Neural progenitor cell (in vitro differentiated cells): Measurements from ENCODE around the gene CLDN14.

DNA sequence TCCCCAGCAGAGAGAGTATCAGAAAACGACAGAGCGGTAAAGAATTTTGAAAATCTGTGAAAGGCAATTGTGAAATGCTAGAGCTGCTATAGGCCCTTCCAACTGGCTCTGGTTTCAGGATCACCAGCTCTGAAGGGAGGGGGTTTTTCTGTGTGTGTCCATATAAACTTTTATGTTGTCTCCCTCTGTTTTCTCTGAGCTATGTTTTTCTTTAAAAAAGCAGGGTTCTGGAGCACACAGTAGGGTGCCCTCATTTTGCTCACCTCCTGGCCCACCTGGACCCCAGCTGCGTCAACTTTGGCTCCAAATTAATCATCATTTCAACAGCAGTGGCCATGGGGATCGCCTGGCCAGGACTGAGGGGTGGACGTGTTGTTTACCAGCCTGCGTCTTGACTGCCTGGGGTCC is 12.9 kb downstream of the CLDN14 start:
- RAMPAGE, long total RNA: no peak

DNA sequence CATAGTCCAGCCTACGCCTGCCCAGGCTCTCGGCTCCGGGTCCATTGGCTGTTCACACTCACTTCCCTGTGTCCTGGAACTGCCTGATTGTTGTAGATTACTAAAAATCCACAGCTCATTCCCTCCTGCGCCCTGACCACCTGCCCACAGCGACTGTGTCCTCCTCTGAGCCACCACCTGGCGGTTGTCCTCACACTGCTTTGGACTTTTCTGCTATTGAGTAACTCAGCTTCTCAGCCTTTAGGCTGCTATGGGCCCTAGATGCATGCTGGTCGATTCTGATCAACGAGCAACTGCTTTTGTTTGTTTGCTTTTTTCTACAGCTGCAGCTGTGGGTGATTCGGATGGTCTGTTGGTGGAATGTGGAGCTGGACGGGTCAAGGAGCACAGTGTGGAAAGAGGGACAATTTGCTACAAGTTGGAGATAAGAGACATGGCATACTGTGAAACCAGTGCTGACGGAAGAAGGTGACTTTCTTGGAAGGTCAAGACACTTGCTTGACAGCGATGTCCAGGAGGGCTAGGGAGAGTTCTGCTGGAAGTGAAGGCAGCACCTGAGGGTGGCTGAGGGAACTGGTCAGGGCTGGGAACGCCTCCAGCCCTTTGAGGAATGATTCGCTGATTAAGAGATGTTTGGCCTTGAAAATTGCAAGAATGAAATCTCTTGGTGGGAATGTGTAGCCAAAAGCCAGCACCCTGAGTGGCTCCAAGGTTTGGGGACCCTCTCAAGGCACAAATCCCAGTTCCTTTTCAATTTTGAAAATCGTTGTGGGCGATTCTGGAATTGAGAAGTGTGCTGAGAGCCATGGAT is at the start of gene CLDN14:
Gene CLDN14, minus strand, starts transcription at position 215 of the 811 bp plus-strand sequence.
- RAMPAGE, long total RNA: no peak

GRCh38 chr21:36542598-36543182 is 62.8 kb upstream of the CLDN14 start:
- RAMPAGE, long total RNA: no peak

DNA sequence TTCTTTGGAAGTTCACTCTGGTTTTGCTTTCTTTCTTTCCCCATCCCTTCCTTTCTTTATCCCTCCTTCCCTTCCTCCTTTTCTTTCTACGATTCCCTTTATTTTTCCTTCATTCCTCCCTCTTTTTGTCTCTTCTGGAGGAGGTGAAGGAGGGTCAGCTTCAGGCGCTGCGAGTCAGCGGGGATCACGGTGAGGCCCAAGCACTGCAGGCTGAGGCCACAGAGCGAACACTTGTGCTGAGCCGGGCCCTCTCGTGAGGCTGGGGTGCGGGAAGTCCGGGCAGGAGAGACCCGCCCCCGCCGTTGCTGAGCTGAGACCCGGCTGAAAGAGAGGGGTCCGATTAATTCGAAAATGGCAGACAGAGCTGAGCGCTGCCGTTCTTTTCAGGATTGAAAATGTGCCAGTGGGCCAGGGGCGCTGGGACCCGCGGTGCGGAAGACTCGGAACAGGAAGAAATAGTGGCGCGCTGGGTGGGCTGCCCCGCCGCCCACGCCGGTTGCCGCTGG is 1.6 kb downstream of the SIM2 start:
- RAMPAGE, long total RNA: no peak

DNA sequence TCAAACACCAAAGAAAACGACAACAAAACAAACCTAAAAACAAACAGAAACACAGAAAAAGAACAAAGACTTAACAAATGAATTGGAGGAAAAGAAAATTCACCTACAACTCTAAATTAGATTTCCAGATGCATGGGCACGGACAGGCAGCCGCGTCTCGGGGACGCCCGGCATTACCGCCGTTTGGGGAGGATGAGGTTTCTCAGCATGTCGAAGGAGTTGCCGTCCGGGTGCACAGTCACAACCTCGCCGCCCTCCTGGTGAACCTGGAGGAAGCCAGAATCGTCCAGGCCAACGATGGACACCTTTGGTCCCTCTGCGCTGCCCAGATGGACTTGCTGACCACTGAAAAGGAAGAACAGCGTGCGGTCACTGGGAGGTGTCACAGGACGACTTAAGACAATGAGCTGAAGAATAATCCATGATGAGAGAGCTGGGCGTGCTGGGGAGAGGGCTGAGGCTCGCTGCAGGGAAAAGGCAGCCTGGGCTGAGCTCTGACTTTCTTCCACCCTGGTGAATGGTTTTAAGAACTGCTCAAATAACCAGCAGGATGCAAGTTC is 55.2 kb downstream of the SIM2 start:
- RAMPAGE, long total RNA: no peak

DNA sequence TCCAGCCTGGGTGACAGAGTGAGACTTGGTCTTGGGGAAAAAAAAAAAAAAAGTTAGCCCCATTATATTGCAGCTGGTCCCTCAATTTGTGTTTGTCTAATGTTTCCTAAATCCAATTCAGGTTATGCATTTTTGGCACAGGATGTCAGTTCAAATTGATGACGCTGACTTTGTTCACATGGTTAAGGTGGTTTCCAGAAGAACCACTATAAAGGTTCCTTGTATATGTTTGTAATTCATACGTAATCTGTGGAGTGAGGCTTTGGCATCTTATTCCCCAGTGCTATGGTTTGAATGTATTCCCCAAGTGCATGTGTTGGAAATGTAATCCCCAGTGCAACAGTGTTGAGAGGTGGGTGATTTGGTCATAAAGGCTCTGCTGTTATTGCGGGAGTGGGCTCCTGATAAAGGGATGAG is 19.3 kb upstream of the HLCS start:
- RAMPAGE, long total RNA: no peak

DNA sequence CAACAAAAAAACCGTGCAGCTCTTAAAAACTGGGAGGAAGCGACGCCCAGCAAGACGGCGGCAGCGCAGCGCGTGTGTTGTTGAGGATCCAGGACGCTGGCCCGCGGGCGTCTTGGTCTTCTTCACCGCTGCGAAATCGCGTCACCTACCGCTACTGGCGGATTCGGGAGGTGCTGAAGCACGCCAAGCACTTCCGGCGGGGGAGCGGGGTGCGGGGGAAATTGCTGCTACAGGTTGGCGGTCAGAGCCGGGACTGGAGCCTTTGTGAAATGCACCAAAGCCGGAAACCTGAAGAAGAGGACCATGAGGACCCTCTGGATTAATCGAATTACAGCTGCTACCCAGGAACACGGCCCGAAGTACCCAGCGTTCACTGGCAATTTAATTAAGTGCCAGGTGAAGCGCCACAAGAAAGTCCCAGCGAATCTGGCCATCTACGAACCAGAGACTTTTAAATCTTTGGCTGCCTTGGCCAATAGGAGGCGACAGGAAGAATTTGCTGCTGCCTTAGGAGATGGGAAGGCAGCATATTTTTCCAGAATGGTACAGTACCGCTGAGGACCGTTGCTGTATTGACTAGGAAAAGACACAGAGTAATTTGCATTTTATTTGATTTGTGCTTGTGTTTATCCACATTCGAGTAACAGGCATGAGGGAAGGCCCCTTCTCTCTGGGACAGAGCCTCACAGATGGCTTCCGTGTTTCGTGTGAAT is 11.8 kb upstream of the RIPPLY3 start:
- RAMPAGE, long total RNA: no peak

- RAMPAGE, long total RNA: no peak
Observed at GRCh38 chr21:37071954-37072949, 619 bp downstream of the PIGP start.

GRCh38 chr21:37082492-37083124 is 9.6 kb downstream of the TTC3 start:
- RAMPAGE, long total RNA: no peak

DNA sequence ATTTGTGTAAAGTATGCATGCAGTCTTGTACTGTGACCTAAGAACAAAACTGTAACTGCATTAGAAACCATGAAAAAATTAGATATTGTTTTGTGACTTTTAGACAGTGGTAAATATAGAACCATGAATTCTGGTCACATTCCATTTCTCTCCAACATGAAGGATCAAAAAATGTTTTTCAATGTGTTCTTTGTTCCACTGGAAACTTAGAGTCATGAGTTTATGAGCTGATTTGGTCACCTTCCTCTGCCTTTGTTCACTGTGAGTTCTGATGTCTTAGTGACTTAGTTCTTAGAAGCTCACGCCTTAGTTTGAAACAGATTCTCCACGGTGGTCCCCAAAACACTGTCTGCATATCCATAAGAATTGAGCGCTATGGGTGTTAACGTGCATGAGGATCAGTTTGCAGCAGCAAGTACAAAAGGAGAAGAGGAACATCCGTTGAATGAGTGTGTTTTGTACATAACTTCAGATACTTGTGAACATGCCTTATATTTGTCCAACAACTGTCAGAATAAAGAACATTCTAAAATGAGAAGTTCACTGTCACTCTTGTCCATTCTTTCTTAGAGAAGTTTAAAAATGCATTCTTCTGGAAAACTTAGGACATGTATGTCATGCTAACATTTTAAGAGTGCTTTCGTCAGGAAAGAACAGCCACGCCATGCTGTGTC is 64.4 kb downstream of the VPS26C start:
- RAMPAGE, long total RNA: no peak

GRCh38 chr21:37219977-37221144 is 46.8 kb downstream of the VPS26C start:
- RAMPAGE, long total RNA: no peak

DNA sequence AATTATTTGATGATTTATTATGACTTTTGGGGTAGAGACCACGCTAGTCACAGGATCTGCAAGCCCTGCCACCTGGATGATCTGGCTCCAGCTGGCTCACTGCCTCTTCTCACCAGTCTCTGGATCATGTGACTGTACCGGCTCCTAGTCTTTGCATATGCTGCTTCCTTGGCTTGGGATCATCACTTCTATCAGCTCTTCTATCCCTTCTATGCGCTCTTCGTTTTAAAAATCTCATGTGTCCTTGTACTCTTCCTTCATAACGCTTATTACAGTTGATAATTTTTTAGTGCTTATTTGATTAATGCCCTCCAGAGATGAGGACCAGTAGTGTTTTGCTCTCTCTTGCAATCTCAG is 14.2 kb downstream of the DYRK1A start:
- RAMPAGE, long total RNA: no peak

DNA sequence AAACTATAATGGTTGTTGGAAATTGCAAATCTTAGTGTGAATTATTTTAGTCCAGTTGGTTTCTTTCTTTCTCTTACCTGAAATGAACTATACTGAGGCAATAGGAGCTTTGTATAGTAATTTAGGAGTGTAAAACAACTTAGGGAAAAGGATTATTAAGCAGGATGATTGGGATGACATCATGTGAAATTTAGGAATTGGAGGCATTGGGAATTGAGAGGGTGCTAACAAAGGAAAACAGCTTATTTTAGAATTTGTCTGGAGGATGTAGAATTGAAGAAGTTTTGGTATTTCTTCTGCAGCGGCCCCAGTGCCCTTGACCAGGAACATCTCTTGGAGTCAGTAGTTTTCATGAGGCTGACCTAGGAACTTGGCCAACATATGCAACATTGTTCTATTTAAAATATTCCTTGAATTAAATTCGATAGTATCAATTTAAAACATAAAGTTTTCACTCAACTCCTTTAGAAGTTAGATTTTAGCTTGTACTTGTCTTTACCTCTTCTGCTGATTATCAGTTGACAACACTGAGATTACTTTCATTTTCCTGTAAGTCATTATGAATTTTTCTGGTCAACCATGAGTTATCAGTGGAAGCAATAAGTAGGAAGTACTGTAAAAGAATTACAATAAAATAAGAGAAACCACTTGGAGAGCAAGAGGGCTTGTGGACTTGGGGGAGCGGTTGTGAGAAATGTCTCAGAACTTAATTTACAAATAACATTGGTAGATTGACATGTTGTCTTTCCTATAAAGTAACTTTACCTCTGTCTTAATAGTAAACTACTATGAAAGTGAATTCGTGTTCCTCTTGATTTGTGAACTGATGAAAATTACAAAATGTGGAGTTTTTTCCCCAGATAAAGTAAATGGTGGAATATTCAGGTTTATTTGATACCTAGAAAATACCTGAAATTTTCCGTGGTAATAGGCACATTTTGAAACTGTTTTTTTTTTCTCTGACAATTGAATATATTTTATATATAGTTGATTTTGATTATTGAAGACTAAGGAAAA is 52.9 kb downstream of the DYRK1A start:
- RAMPAGE, long total RNA: no peak

GRCh38 chr21:37425191-37426355 is 59.0 kb downstream of the DYRK1A start:
- RAMPAGE, long total RNA: no peak

- RAMPAGE, long total RNA: no peak
Observed at GRCh38 chr21:37444839-37445713, 78.5 kb downstream of the DYRK1A start.

- RAMPAGE, long total RNA: no peak
Observed at GRCh38 chr21:37551670-37552512, 185.3 kb downstream of the DYRK1A start.

- RAMPAGE, long total RNA: no peak
Observed at GRCh38 chr21:37564912-37565146, 198.3 kb downstream of the DYRK1A start.

GRCh38 chr21:38089676-38090250 is 167.0 kb upstream of the KCNJ15 start:
- RAMPAGE, long total RNA: no peak

DNA sequence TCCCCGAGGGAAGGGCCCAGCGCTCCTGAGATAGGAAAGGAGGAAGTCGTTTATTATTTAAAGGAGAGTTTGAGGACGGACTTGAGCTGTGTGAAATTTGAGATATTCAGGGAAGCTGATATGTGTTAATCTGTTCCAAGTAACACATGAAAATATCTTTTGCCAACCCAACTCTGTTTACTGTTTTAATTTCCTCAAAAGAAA is 37.6 kb upstream of the KCNJ15 start:
- RAMPAGE, long total RNA: no peak

GRCh38 chr21:38244885-38245303 is 11.9 kb upstream of the KCNJ15 start:
- RAMPAGE, long total RNA: no peak